WTC11 (cell line): ENCODE results near the genes KBTBD4, OR4A15, OR5W2, OR8K1 and OR5AK2.

DNA sequence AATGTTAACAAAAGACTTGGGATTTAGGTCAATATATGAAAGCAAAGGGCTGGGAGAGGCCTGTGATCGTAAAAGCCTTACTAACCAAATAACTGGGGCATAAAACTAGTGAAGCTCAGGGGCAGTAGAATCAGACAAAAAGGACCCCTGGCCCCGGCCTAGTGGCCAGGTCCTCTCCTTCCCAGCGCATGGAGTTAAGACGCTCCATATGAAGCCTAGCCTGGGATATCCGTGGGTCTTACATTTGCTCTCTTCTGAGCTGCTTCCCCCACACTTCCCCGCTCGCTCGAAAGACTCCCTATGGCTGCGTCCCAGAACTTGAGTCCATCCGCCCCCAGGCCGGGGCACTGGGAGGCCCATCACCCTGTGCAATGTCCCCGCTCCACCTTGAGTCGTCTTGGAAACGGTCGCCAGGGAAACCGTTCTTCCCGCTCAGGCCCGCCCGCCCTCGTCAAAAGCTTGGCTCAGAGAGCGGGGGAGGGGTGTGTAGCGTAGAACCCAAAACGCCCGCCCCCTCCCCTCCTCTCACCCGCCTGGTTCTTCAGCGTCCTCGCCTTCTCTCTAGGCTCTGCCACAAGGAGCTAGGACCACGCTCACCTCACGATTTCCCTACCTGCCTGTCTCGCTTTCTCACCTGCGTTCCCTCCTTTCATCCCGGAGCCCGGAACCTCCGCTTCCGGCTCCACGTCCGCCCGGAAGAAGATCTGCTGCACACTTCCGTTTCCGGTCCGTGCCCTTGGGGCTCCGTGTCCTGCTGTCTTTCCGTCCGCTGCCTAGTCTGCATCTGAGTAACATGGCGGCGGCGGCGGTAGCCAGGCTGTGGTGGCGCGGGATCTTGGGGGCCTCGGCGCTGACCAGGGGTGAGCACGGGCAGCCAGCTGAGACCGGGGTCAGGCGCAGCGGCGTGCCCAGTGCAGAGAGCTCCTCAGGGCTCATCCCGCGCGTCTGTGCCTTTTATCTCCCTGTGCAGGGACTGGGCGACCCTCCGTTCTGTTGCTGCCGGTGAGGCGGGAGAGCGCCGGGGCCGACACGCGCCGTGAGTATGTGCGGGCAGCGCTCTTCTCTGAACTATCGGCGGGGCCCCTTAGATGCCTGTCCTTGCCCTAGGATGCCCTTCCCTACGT is at the start of gene KBTBD4:
TSS of gene KBTBD4 (minus strand) at position 672 of the 1,124 bp plus-strand sequence.
- PRO-cap = bidirectional peak, plus-strand start at position 390 of the sequence, minus-strand start at position 302 of the sequence; bidirectional peak, plus-strand start at position 783 of the sequence, minus-strand start at position 671 of the sequence

- PRO-cap = no peak
Observed at GRCh38 chr11:47591846-47592409, 2.3 kb downstream of the C1QTNF4 start.

DNA sequence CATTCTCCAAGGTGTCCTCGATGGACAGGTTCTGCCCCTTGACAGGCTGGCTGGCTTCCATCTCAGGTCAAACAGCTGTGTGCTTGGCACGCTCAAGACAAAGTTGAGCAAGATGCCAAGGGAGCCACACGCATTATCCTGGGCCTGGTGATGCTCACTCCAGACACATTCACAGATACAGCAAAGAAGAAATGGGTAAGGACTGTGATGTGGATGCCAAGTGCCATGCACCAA is 33.1 kb upstream of the PTPRJ start:
- PRO-cap = no peak

- PRO-cap = no peak
Observed at GRCh38 chr11:47983106-47983852, 2.9 kb downstream of the PTPRJ start.

- PRO-cap = no peak
Observed at GRCh38 chr11:48049729-48050236, 69.4 kb downstream of the PTPRJ start.

DNA sequence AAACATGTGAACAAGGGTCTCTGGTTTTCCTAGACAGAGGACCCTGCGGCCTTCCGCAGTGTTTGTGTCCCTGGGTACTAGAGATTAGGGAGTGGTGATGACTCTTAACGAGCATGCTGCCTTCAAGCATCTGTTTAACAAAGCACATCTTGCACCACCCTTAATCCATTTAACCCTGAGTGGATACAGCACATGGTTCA is 41.1 kb upstream of the OR4C13 start:
- PRO-cap = unidirectional peak, minus-strand start at position 80 of the sequence

DNA sequence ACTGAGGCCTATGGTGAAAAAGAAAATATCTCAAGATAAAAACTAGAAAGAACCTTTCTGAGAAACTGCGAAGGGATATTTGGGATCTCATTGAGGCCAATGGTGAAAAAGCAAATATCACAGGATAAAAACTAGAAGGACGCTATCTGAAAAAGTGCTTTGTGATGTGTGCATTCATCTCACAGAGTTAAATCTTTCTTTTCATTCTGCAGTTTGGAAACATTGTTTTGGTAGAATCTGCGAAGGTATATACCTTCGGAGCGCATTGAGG is 163.0 kb upstream of the TRIM48 start:
- PRO-cap = no peak

GRCh38 chr11:55367567-55368171 is at the start of gene OR4A15:
Gene OR4A15 (plus strand): TSS chr11:55367974.
- PRO-cap = no peak

DNA sequence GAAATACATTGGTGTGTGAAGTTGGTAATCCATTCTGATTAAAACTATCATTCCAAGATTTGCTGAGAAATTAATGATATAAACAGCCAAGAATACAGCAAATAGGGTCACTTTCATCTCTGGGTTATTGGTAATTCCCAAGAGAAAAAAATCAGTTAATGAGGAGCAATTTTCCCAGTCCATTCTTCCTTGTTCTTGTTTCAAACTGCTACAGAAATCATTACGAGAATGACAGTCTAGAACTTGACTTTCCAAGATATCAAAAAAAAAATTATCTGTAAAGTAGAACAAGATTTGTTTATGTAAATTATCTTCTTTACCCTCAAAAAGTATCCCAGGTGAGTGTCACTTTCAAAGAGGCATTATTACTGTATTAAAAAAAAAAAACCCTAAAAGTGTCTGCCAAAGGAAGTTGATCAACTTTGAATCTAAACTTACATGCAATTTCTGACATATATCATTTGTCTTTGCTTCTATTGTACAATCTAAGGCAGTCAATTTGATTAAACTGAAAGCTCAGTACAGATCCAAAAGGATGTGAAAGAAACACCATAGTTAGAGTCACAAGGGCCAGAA is at the start of gene OR5W2:
TSS of gene OR5W2 (minus strand) at position 183 of the 576 bp plus-strand sequence.
- PRO-cap = no peak

- PRO-cap = no peak
Observed at GRCh38 chr11:56345809-56346236, at the start of gene OR8K1. Gene OR8K1 (plus strand): TSS chr11:56346039.

- PRO-cap = no peak
Observed at GRCh38 chr11:56988727-56989195, at the start of gene OR5AK2. Gene OR5AK2 (plus strand): TSS chr11:56988914.

DNA sequence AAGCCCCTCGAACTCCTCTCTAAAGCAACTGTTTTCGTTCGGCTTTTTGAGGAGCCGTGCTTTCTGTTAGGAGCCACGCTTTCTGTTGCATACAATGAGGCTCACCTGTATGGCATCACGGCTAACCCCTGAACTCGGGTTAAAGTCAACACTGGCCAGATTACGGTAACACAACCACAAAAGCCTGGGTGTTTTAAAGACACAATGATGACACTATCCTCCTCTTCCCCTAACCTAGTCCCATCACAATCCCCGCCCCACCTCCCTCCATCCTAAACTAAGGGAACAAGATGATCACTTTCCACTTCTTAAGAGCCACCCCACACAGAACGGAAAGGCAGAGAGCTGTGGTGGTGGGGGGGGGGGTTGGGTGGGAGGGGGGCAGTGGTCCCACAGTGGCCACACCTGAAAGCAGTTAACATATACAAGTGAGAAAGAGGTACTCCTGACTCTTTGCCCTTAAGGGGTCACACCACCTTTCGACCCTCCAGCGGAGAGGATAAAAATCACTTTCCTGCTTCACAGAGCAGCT is 18.1 kb downstream of the TNKS1BP1 start:
- PRO-cap = no peak

- PRO-cap = bidirectional peak, plus-strand start at chr11:57311731, minus-strand start at chr11:57311479
Observed at GRCh38 chr11:57310660-57311613, 13.8 kb downstream of the TNKS1BP1 start.

DNA sequence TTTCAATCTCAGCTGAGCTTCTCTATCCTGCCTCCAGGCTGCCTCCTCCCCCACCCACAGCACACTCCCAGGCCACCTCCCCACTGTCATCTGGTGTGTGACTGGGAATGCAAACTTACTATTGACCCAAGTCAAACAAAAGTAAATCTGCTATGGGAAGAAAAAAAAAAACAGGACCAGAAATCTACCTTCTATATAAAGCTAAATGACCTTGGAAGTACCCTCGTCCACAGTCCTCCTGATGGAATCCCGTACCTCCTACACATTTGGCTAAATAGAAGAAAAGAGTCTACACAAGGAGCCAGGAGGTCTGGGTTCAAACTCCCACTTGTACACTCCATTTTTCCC is 3.6 kb downstream of the TNKS1BP1 start:
- PRO-cap = no peak

- PRO-cap = no peak
Observed at GRCh38 chr11:57476075-57476810, 15.9 kb downstream of the RTN4RL2 start.

GRCh38 chr11:57484394-57485175 is 24.3 kb downstream of the RTN4RL2 start:
- PRO-cap = no peak

DNA sequence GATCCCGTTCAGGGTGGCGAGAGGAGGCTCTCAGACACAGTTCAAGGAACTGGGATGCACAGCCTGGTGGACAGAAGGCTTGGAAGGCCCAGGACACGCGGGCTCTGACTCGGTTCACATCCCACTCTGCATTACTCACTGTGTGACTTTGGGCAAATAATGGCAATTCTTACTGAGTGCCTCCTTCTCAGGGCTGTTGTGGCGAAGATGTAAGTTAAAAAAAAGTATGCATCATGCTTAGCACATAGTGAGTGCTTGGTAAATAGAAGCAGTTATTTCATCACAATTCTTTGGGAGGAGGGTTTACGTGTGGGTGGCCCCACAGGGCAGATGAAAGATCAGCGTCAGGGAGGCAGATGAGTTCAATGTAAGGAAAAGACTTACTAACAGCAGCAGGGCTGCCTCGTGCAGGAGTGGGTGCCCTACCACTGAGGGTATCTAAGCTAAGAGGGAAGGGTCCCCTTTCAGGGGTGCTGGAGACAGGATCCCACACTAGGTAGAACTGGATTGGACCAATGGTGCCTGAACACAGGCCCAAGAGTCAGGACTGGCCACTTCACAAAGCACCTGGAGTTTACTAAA is 25.4 kb downstream of the RTN4RL2 start:
- PRO-cap = no peak

GRCh38 chr11:57566071-57566644 is 1.3 kb downstream of the UBE2L6 start:
- PRO-cap = no peak

- PRO-cap = no peak
Observed at GRCh38 chr11:57588394-57588783, 9.1 kb upstream of the SERPING1 start.

DNA sequence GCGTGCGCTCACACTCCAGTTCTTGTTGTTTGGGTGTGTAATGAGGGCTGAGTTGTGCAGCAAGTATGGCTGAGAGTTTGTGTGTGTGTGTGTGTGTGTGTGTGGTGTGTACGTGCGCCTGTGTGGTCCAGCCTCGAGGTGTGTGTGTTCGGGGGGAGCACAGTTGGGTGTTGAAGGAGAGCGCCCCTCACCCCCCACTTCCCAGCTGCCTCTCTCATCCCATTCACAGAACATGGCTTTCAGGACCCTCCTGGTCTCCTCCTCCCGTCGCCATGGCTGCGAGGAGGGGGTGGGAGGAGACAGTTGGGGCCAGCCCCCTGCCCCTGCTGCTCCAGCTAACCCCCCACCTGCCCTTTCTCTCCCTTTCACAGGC is 10.6 kb downstream of the YPEL4 start:
- PRO-cap = bidirectional peak, plus-strand start outside the sequence, minus-strand start at position 146 of the sequence